Bronchus fibroblast of lung (primary cell): ENCODE results near the genes FOXE1, ALG2 and MSANTD3.

DNA sequence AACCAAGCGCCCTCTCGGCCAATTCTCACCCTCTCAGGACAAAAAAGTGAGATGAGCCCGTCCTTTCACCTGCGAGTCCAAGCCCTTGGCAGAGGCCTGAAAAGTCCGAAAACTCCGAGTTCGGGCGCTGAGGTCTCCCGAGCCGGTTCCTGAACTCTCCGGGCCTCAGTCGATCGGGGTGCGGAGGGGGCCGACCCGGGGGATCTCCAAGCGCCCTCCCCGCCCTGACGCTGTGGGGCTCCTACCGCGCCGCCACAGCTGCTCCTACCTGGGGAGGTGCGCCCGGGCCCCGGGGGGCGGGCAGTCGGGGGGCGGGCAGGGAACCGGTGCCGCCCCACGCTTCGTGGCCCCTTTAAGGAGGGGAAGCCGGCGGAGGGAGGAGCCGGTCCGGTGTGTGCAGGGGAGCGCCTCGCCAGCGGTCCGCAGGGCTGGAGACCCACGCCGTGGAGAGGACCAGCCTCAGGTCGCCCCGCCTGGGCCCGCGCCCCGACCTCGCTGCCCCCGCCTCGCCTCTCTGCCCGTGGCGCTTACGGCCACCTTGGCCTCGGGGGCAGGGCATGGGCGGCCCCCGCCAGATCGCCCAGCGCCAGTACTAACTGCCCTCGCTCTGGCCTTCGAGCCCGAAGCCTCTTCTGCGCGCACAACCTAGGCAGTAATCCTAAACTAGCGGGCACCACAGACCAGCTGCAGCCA, at the start of gene FOXE1:
FOXE1 (plus strand) TSS at position 380 of the 693 bp plus-strand sequence.
- RAMPAGE, long total RNA: no peak

- RAMPAGE, long total RNA: no peak
Measured at GRCh38 chr9:97980436-97980916, 2.7 kb upstream of the ANP32B start.

GRCh38 chr9:98046855-98047360, 9.6 kb upstream of the NANS start:
- RAMPAGE, long total RNA: no peak

GRCh38 chr9:98057474-98057764, 887 bp downstream of the NANS start:
- RAMPAGE, long total RNA: no peak

DNA sequence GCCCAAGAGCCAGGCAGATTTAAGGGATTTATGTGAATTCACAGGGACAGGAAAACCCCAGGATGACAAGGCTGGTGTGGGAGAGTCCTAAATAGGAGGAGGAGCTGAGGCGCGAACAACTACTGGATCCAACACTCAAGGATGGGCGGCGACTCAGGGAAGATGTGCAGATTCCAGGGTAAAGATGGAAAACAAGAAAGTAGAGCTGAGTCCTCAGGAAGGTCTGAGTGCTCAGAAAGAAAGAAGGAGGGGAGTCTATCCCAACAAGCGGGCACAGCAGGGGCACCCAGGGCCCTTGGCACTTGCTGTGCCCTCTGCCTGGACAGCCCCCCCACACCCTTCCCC, 26.9 kb downstream of the TRIM14 start:
- RAMPAGE, long total RNA: no peak

DNA sequence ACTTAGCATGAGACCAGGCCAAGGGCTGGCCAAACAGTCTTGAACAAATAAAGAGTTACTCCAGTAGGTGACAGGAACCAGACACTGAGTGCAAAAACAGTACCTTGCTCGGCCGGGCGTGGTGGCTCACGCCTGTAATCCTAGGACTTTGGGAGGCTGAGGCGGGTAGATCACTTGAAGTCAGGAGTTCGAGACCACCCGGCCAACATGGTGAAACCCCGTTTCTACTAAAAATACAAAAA, 25.0 kb downstream of the TBC1D2 start:
- RAMPAGE, long total RNA: no peak

DNA sequence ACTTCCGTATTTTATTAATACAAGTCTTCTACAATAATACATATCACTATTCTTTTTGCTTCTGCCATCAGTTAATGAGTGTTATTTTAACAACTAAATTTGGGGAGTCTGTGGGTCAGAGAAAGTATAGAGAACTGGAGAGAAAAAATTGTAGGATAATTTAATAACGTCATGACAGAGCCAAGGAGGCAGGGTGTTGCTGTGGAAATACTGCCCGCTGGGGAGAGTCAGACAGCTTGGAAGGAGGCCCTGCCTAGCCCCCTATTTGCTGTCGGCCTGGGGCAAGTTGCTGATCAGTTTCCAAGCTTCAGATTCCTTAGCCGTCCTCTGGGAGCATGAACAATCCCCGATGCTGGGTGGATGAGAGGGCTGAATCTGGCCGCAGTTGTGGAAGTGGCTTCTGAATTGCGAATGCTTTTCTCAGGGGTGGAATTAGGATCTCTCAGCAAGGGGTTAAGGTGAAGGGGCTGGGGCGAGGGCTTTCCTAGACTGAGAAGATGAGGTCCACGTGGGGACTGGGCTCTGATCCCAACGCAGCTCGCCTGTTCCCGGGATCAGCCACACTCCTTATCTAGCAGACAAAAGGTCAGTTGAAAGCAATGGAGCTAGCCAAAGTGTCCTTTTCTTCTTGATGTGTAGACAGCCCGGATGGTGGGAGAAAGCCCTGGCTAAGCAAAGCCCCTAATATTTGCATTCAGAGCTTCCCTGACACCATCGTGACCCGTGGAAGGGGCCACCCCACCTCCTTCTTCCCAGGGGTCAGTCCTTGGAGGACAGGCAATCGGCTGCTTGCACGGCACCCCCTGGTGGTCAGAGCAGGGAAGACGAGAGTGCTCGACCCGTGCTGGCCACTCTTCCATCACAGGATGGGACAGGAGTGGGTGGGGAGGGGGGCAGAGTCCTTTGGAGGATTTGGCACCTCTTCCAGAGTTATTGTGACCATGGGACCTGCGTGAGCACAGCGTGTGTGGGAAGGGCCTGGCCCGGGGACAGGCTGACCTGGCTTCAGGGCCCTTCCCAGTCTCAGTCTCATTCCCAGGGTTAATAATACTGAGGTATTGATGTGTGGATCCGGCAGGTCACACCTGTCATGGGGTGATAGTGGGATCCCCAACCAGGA, 54.9 kb downstream of the COL15A1 start:
- RAMPAGE, long total RNA: no peak

- RAMPAGE, long total RNA: no peak
Measured at GRCh38 chr9:99013514-99014052, 69.9 kb downstream of the COL15A1 start.

DNA sequence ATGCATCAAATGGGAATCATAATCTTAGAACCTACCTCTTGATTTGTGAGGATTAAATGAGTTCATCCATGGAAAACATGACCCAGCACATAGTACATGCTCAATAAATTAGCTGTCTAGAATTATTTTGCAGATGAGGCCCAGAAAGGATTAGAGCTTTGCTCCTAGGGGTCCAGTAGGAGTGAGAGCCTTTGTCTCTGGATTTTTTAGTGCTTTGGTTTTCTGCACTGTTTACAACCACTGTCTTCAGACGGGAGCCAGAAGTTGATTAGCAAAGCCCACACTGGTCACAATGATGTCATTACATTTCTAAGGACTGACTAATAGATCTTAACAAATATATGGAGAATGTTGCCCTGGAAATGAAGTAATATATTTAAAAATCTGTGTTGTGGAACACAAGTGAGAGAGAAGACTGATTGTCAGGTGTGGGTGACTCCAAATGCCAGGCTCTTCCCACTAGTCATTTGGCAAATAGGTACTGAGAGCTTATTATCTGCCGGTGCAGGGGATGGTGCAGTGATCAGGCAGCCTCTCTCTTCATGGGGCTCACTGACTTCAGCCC, 76.1 kb downstream of the COL15A1 start:
- RAMPAGE, long total RNA: no peak

DNA sequence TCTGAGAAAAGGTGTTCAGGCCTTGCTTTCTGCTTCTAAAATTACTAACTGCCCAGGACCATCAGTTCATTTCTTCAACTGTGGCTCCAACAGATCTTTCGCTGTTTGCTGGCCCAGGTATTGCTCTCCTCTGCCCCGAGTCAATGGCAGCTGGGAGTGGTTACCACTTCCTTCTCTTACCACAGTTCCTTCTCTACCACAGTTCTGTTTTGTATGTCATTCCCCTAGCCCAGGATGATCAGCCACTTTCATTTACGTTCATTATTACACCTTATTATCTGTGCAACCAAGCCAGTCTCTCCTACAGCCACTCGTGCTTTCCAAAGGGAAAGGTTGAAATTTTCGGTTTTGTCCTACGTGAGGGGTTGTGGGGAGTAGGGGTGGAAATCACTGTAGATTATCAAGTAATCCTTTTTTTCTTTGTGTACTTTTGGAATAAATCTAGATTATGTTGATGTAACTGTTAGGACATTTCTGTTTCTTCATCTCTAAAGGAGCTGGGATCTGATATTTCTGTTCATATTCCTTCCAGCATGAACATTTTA, 14.2 kb downstream of the TGFBR1 start:
- RAMPAGE, long total RNA: no peak

DNA sequence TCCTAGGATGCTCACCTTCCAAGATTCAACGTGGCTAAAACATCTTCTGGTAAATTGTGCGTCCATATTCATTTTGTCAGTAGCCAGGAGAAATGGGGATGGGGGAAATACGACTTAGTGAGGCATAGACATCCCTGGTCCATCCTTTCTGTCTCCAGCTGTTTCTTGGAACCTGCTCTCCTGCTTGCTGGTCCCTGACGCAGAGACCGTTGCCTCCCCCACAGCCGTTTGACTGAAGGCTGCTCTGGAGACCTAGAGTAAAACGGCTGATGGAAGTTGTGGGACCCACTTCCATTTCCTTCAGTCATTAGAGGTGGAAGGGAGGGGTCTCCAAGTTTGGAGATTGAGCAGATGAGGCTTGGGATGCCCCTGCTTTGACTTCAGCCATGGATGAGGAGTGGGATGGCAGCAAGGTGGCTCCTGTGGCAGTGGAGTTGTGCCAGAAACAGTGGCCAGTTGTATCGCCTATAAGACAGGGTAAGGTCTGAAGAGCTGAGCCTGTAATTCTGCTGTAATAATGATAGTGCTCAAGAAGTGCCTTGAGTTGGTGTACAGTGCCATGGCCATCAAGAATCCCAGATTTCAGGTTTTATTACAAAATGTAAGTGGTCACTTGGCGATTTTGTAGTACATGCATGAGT, 47.1 kb downstream of the TGFBR1 start:
- RAMPAGE, long total RNA: no peak

- RAMPAGE, long total RNA: no peak
Measured at GRCh38 chr9:99184215-99185017, 37.3 kb downstream of the ALG2 start.

DNA sequence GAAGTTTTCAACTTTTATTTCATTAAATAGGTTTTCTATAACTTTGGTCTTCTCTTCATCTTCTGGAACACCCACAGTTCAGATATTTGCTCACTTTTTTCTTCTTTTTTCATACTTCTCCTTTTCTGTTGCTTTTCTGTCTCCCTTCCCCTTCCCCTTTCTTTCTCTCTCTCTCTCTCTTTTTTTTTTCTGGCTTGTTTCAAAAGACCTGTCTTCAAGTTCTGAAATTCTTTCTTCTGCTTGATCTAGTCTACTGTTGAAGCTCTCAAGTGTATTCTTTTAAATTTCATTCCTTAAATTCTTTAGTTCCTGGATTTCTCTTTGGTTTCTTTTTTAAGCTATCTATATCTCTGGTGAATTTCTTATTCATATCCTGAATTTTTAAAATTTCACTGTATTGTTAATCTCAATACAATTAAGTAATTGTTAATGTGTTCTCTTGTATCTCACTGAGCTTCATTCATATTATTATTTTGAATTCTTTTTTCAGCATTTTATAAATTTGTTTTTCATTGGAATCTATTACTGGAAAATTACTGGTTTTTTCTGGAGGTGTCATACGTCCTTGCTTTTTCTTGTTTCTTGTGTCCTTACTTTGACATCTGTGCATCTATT, 11.1 kb downstream of the ALG2 start:
- RAMPAGE, long total RNA: no peak

DNA sequence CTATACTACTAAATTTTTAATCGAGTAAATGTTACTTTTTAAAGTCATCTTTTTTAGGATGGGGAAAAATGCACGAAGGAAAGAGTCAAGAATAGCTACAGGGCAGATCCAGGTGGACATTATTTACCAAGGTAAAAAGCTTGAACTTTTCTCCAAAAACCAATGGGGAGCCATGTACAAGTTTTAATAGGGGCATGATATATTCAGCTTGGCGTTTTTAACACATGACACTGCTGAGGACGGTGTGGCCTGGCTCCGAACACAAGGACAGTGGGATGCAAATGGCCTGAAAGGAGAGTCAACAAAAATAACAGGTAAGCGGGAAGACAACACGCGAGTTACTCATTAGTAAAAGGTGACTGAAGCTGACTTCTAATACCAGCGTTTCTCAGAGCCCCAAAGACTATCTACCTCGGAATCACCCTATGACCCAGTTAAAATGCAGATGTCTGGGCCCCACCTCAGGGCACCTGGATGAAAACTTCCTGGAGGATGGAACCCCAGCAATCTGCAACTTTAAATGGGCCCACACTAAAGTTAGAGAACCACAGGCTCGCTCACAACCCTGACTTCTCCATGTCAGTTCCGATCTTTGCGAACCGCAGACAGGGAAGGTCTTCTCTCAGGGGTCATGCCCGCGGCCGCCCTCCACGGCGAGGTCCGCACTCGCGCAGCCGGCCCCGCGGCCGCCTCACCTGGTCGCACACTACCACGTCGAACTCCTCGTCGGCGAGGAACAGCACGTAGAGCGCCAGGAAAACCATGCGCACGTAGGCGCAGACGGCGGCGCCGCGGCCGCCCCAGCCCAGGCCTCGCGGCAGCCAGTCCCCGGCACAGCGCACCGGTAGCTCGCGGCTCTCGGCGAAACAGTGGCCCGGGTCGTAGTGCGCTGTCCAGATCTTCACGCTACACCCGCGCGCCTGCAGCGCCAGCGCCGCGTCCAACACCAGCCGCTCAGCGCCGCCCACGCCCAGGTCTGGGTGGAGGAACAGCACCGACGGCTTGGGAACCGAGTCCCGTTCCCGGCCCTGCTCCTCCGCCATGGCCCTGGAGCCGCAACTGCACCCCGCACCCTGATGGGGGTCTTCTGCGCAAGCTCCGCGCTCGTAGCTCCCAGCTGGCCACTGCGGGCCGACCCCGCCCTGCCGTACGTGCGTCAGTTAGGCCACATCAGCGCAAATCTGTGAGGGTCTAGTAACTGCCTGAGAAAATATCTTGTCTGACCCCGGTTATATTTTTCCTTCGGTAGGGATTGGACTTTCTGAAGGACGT, at the start of gene ALG2:
ALG2 (minus strand) TSS at position 1,091 of the 1,272 bp plus-strand sequence.
- RAMPAGE, long total RNA: start-site peak on the minus strand centred at position 1,095 of the sequence, 77 bp wide, 209 and 315 reads in 2 replicates

DNA sequence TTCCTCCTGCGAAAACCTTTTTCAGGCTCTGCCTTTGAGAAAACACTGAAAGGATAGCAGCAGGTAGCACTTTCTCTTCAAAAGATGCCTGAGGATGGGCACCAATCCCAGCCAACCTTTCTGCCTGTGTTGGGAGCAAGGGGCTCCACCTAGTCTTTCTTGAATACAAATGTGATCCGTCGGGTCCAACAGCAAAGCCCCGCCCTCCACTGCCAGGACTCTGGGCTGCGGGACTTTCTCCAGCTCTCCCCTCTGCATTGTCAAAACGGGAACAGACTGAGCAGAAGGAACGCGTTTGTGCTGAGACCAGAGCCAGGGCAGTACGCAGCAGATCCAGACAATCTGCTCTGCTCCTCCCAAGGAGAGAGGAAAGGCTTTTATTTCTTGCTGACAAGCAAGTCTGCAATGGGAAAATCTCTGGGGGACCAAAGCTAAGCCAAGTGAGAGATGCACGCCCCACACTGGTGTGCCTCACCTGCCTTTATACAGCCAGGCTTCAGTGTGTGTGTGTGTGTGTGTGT, 139.8 kb downstream of the SEC61B start:
- RAMPAGE, long total RNA: no peak

DNA sequence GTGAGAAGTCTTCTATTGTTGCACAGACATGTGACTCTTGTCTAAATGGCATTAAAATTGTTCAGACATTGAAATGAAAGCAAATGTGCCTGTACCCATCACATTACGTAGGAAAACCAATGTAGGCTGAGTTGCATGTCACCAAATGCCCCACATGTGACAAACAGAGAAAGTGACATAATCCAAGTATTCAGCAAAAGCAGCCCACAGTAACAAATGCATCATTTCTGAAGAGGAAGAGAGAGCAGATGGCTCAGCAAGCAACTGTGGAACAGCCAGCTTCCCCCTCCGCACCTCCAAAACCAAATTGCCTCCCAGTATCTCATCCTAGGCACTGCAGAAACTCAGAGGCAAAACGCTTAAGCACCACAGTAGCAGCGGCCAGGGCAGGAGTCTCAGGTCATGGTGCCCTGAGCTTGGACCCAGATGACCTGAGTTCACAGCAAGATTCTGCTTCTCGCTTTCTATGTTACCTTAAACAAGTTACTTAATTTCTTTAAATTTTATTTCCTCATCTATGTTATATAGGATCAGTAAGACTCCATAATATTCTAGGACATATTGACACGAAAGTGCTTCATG, 161.3 kb upstream of the NR4A3 start:
- RAMPAGE, long total RNA: no peak

DNA sequence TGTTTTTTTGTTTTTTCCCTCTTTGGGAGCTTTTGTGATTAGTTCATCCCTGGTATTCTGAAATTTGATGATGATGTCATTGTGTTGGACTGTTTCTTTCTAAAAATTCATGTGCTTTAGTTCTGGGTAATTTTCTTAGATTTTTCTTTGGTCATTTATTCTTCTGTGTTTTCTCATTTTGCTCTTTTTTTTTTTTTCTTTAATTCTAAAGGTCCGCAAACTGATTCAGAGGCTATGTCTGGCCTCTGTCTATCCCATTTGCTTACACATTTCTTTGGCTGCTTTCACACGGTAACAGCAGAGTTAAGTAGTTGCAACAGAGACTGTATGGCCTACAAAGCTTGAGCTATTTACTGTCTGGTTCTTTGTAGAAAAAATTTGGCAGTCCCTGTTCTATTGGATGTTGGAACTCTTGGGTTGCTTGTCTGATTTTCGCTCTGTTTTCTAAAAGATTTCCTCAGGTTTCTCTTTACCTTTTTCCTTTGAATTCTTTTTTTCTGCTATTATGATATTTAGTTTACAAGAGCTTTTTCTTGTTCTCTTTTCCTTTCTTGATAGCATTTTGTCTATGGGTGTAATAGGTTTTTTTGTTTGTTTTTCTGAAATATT, 25.0 kb downstream of the STX17 start:
- RAMPAGE, long total RNA: no peak

DNA sequence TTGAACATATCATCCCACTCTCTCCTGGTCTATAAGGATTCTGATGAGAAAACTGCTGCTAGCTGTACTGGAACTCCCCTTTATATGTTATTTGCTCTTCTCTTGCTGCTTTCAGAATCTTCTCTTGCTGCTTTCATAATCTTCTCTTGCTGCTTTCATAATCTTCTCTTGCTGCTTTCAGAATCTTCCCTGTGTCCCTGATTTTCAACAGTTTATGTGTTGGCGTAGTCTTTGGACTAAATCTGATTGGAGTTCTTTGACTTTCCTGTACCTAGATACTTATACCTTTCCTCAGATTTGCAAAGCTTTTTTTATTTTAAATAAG, 96.1 kb downstream of the STX17 start:
- RAMPAGE, long total RNA: no peak

- RAMPAGE, long total RNA: no peak
Measured at GRCh38 chr9:100425623-100426234, 1.2 kb upstream of the MSANTD3 start.

DNA sequence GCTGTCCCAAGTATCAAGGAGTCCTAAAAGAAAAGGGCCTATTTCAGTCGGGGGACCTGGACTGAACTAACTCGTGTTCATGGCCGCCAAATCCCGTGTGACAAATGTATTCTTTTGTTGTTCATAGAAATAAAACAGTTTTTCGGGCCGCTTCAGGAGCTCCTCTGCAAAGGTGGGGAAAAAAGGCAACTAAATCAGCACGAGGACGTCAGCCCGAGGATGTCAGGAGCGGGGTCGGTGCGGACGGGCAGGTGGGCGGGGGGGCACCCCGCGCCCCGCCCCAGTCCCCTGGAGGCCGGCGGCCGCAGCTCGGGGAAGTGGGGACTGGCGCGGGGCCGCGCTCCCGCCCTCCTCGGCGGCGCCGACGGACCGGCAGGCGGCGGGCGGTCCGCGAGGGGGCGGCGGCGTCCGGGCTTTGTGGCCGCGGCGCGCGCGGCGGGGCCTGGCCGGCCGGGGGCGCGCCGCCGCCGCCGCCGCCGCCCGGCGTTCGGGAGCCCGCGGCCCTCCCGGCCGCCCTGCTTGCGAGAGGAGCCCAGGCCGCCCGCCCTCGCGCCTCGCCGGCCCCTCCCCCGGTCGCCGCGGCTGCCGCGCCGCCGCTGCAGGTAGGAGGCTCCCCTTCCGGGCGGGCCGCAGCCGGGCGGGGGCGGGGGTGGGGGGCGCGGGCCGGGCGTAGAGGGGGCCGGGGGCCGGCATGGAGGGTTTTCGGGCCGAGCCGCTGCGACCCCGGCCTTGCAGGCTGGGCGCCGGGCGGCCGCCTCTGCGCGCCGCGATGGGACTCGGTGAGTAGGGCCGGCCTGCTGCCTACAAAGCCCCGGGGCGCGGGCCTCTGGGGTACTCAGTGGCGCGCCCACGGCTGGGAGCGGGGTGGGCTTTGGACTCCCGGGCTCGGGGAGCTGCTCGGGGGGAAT, at the start of gene MSANTD3:
MSANTD3 (plus strand) TSS at position 352 of the 908 bp plus-strand sequence.
- RAMPAGE, long total RNA: no peak